ENCODE measurements around a stretch of chr20.

DNA sequence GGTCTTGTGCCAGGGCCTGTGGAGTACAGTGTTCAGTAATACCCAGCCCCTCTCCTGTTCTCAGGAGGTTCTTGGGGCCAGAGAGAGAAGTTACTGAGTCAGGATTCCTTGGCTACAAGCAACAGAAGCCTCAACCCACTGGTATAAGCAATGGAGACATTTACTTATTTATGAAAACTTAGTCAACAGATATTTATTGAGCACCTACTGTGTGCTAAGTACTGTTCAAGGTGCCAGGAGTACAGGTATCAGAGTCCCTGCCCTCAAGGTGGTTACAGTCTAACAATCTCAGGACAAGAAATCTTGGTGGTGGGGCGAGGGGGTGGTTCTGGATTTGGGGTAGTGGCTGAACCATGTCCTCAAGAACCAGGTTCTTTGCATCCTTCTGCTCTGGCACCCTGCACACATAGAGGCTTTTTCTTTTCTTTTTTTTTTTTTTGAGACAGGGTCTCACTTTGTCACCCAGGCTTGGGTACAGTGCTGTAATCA, 44.7 kb downstream of the CHMP4B start:
- RRBS, result no CpG with 5 or more reads among the region's 1 CpG
CAGE:
- cytosol, long polyA plus RNA, result no peak
- long polyA plus RNA, result no peak
- nucleus, long polyA plus RNA, result no peak

DNA sequence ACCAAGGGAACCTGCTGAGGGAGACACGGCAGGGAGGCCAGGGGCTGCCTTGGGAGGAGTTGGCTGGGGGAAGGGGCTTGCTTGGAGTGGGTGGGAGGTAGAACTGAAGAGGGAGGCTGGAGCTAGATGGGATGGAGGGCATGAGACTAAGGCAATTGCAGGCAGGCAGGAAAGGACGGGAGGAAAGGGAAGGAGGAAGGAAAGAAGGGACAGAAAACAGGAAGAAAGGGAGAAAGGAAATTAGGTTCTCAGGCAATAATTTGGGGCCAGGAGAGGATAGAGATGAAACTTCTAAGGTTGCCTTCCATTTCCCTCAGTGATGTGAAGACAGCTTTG, 46.8 kb downstream of the CHMP4B start:
- RRBS, result no CpG with 5 or more reads among the region's 2 CpGs
CAGE:
- cytosol, long polyA plus RNA, result no peak
- long polyA plus RNA, result no peak
- nucleus, long polyA plus RNA, result no peak

GRCh38 chr20:34087650-34088712, 24.1 kb downstream of the EIF2S2 start:
- RRBS, result no CpG with 5 or more reads among the region's 17 CpGs
CAGE:
- cytosol, long polyA plus RNA, result no peak
- long polyA plus RNA, result no peak
- nucleus, long polyA plus RNA, result no peak

- RRBS, result 2% methylated on average over 34 of the region's 58 CpGs
CAGE:
- cytosol, long polyA plus RNA, result no peak
- long polyA plus RNA, result no peak
- nucleus, long polyA plus RNA, result no peak
These were observed 637 bp downstream of the EIF2S2 start for GRCh38 chr20:34111124-34112087.

DNA sequence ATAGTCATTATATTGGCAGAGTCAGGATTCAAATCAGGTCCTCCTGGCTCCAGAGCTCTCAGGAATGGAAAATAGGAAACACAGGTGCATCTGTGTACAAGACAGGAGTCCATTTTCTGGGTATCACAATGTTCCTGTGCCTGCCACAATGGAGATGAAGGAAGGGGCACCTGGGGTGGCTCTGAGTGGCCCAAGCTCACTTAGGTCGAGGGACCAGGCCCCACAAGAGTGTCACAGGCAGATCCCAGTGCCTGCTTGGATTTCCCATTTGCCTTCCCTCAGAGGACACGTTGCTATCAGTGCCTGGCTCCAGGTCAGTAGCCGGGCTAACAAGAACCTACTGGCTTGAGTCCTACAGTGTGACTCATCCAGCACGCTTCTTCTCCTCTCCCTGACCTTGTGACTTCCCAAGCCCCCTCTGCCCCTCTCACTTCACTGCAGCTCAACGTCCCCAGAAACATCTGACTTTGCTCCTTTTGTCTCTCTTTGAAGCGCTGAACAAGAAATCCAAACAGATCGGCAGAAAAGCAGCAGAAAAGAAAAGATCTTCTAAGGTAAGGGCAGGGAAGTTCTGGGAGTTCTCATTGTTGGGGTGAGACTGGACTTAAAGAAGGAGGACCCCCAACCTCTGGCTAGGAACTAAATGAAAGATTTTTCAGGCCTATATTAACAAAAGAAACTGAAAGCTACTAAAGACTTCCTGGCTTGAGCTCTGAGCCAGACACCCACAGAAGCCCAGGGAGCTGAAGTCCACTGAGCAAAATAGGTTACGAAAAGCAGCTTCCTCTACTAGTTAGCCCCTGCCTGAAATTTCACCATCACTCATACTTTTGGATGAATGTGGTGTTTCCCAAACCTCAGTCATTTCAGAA, 21.4 kb downstream of the ASIP start:
- RRBS, result no CpG with 5 or more reads among the region's 8 CpGs
CAGE:
- cytosol, long polyA plus RNA, result no peak
- long polyA plus RNA, result no peak
- nucleus, long polyA plus RNA, result no peak

GRCh38 chr20:34302004-34302568, 1.1 kb downstream of the AHCY start:
- RRBS, result no CpG with 5 or more reads among the region's 19 CpGs
CAGE:
- cytosol, long polyA plus RNA, result no peak
- long polyA plus RNA, result no peak
- nucleus, long polyA plus RNA, result no peak

DNA sequence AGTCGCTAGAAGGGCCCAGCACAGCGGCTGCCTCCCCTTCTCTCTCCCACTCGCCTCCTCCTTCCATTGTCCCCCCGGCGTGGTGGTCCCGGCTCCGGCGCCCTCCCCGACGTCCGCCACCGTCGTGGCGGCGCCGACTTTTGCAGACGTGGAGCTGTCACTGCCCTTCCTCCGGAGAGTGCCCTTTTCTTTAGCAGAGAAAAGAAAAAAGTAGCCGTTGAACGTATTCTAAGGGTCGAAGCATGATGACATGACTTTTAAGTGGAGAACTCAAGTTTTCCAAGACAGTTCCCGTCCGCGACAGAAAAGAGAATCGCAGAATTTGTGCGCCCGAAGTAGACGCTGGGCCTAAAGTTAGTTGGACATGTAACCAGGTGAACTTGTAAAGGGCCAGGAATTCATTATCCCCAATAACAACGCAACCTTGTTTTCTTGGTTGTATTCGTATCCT, 774 bp downstream of the ITCH start:
- RRBS, result 1% methylated on average over 10 of the region's 30 CpGs
CAGE:
- cytosol, long polyA plus RNA, result no peak
- long polyA plus RNA, result no peak
- nucleus, long polyA plus RNA, result no peak

- RRBS, result no CpG with 5 or more reads among the region's 3 CpGs
CAGE:
- cytosol, long polyA plus RNA, result no peak
- long polyA plus RNA, result no peak
- nucleus, long polyA plus RNA, result no peak
These were observed 40.4 kb downstream of the ITCH start for GRCh38 chr20:34403283-34404002.

DNA sequence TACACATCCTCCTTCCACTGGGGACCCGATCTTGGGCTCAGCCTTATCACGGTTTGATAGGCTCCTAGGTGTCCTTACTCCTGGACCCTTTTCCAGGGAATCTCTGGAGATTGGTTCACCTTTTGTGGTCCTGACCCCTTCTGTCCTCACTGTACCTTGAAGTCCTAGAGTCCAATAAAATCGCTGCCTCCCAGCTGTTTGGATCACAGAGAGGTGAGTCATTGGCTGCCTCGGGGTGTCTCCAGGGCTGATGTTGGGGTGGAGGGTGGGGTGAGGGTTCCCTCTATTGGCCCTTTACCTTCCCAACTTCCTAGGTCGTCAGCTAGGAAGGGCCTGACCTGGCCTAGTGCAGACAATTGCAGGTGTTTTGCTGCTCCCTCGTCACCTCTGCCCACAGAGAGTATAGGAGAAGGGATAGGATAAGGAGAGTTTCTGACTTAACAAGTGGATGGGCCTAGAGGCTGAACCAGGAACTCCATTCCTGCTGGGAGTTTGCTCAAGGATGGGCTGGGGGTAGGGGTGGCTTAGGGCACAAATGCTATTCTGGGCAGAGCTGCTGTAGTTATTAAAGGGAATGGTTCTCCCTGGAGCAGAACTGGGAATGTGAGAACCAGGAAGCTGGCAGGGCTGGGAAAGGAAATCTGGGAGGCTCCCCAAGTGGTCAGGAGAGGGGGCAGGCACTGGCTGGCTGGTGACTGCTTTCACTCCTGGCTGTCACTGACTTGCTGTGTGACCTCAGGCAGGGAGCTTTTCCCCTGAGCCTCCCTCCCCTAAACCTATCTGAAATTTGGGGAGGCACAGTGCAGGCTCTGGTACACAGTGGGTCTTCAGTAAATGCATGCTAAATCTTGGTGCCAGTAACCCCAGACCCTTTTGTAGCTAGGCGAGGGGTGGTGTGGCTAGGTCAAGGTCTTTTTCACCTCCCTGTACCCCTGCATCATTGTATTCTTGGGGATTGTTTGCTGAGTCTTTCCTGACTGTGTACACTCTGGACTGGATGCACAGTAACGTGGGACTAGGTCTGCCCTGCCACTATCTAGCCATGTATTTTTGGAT, 1.4 kb downstream of the TP53INP2 start:
- RRBS, result no CpG with 5 or more reads among the region's 8 CpGs
CAGE:
- cytosol, long polyA plus RNA, result no peak
- long polyA plus RNA, result no peak
- nucleus, long polyA plus RNA, result no peak

DNA sequence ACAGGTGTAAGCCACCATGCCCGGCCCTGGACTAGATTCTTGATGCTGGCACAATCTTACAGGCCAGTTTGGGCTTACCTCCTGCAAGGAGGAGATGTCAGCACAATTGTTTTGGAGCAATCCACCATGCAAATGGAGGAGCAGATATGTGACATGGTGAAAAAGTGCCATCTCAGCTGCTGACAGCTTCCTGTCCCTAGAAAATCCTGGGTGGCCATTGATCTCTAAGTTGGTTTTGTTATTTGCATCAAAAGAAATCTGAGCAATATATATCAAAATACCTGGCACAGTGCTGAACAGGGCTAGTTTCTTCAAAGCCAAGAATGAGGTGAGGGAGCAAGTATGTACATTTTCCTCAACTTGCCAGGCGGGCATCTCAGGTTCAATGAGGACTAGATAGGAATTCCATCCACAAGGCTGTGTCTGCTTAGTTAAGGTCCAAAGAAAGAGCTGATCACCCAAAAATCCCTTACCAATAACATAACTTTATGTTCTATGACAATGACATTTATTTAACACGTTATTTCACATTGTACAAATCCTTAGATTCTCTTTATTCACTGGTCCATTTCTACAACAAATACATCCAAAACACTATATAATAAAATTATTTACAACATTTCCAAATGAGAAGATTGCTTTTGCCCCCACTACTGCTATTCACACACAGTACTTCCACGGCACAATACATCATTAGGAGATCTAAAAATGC, 10.3 kb downstream of the TP53INP2 start:
- RRBS, result no CpG with 5 or more reads among the region's 4 CpGs
CAGE:
- cytosol, long polyA plus RNA, result no peak
- long polyA plus RNA, result no peak
- nucleus, long polyA plus RNA, result no peak

- RRBS, result no CpG with 5 or more reads among the region's 3 CpGs
CAGE:
- cytosol, long polyA plus RNA, result no peak
- long polyA plus RNA, result no peak
- nucleus, long polyA plus RNA, result no peak
These were observed 682 bp upstream of the TRPC4AP start for GRCh38 chr20:35093328-35093650.

- RRBS, result no CpG with 5 or more reads among the region's 8 CpGs
CAGE:
- cytosol, long polyA plus RNA, result no peak
- long polyA plus RNA, result no peak
- nucleus, long polyA plus RNA, result no peak
These were observed 27.0 kb downstream of the EDEM2 start for GRCh38 chr20:35120049-35120602.

GRCh38 chr20:35260223-35260887, 17.6 kb downstream of the MMP24OS start:
- RRBS, result no CpG with 5 or more reads among the region's 9 CpGs
CAGE:
- cytosol, long polyA plus RNA, result no peak
- long polyA plus RNA, result no peak
- nucleus, long polyA plus RNA, result no peak

DNA sequence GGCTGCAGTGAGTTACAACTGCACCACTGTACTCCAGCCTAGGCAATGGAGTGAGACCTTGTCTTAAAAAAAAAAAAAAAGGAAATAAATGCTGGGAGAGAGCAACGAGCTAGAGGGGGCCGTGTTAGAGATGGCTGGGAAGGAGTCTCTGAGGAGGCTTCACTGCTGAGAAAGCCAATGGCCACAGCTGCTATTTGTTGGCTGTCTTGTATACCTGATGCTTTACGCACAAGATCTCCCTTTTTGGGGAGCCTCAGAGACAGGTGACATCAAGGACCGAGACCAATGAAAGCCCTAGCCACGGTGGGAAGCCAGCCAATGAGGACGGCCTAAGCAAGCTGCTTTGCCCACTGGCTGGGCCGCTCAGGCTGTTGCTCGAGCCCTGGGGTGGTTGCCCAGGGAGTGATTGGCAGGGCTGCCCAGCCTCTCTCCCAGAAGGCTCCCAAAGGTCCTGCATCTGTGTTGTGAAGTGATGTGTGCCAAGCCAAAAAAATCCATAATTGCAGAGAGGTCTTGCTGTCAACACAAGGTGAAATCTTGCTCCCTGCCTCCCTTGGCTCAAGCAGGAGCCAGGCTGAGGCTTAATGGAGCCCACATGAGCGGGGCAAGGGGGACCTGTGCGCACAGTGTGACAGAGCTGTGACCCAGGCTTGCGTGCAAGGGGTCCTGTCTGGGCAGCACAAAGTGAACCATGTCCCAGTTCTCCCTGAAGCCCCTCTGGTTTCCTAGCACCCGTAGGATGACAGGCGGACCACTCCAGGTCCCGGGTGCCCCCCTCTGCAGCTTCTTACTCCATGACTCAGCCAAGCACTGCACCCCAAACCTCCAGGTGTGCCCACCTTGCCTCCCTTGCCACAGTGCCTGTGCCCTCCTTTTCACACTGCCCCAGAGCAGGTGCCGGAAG, 4.3 kb downstream of the MMP24OS start:
- RRBS, result 100% methylated on average over 1 of the region's 15 CpGs
CAGE:
- cytosol, long polyA plus RNA, result no peak
- long polyA plus RNA, result no peak
- nucleus, long polyA plus RNA, result no peak

DNA sequence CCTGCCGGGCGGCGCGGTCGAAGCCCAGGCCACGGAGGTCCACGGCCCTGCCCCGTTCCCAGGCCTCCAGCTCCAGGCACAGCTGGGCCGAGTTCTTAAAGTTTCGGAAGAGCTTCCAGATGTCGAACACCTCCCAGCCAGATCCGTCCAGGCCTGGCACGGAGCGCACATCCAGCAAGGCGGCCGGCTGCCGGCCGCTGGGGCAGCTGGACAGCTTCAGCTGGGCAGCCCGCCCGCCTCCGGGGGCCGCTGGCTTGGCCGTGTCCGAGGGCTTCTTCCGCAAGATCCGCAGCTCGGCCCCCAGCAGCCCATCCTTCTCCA, 3.7 kb downstream of the GDF5 start:
- RRBS, result 89% methylated on average over 5 of the region's 27 CpGs
CAGE:
- cytosol, long polyA plus RNA, result no peak
- long polyA plus RNA, result no peak
- nucleus, long polyA plus RNA, result no peak

DNA sequence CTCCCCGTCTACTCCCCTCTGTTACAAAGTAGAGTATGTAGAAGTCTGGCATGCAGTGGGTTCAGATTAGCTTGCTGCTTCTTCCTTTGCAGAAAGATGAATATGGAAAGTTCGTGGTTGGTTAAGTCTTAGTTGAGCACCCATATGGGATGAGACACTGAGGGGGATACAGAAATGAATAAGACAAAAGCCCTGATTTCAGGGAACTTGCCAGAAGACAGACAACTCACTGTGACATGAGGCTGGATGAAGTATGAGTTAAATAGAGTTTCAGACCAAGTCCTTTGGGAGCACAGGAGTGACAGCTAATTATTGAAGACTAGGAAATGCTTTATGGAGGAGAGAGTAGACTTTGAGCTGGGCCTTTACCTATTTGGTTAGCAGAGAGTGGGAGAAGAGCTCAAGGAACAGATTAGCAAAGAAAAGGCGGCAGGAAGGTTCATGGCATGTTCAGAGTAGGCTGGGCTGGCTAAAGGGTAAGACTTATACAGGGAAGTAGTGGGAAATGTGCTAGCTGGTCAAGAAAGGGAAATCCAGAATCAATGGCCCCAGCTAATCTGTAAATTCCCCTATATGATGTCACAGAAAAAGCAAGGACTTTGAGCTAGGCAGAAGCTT, 18.8 kb downstream of the CEP250 start:
- RRBS, result no CpG with 5 or more reads among the region's 3 CpGs
CAGE:
- cytosol, long polyA plus RNA, result no peak
- long polyA plus RNA, result no peak
- nucleus, long polyA plus RNA, result no peak

- RRBS, result 43% methylated on average over 1 of the region's 10 CpGs
CAGE:
- cytosol, long polyA plus RNA, result no peak
- long polyA plus RNA, result no peak
- nucleus, long polyA plus RNA, result no peak
These were observed 2.8 kb downstream of the SPAG4 start for GRCh38 chr20:35618556-35618772.

GRCh38 chr20:35618773-35619843, 3.5 kb downstream of the SPAG4 start:
- RRBS, result 10% methylated on average over 15 of the region's 69 CpGs
CAGE:
- cytosol, long polyA plus RNA, result no peak
- long polyA plus RNA, result no peak
- nucleus, long polyA plus RNA, result no peak

- RRBS, result no CpG with 5 or more reads among the region's 4 CpGs
CAGE:
- cytosol, long polyA plus RNA, result no peak
- long polyA plus RNA, result no peak
- nucleus, long polyA plus RNA, result no peak
These were observed 11.1 kb downstream of the RBM39 start for GRCh38 chr20:35730803-35731440.

- RRBS, result no CpG with 5 or more reads among the region's 21 CpGs
CAGE:
- cytosol, long polyA plus RNA, result start-site peak on the plus strand at chr20:35731998-35732068, 5 and 7 reads in 2 replicates
- long polyA plus RNA, result no peak
- nucleus, long polyA plus RNA, result no peak
These were observed 10.3 kb downstream of the RBM39 start for GRCh38 chr20:35731441-35732462.

Data from SK-N-SH (cell line).